Pulmonary lymph node (tissue), 1 donor: ENCODE data around the gene SLC22A2.

DNA sequence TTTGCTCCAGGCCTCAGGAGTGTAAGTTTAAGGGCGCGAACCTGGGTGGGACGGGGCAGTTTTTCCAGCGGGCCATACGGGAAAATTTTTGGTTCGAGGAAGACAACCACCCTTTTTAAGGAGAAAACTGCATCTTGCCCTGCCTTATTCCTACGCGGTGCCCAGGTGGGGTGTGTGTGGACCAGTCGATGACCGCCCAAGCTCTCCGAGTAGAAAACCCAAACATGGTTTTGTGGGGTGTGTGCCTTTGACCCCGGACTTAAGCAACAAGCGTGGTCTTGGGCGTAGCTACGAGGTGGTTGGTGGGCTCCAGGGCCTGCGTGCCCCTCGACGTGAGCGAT, 257 bp upstream of the MRPL18 start:
- PRO-cap: bidirectional peak, plus-strand start outside the sequence, minus-strand start at position 267 of the sequence

DNA sequence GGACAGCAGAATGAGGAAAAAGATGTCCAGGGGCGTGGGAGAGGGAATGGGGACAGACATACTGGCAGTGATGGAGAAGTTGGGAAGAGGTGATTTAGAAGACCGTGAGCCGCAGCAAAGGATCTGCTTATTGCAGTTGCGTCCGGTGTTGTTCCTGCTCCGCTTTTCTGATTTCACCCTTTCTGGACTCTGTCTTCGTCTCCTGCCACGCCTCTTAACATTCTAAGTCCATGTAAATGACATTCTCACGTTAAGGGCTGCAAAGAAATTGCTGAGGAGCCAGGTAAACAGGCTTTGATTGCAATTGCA, 336 bp upstream of the PNLDC1 start:
- PRO-cap: no peak

DNA sequence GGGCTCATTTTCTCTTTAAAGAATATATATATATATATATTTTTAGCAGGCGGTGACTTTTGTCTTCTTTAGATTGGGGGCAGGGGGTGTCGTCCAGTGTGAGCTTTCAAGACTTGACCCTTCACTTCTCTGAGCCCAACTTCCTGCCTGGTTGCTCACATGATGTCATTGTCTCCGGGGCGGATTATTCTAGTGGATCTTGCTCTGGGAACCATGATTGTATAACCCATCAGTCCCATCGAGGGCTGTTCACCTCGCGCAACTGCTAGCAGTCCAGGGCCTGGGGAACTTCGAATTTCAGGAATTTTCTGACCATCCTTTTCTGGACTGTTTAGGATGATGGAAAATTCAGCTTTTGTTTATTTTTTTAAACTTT, 1.0 kb downstream of the IGF2R start:
- PRO-cap: bidirectional peak, plus-strand start at position 192 of the sequence, minus-strand start at position 131 of the sequence

DNA sequence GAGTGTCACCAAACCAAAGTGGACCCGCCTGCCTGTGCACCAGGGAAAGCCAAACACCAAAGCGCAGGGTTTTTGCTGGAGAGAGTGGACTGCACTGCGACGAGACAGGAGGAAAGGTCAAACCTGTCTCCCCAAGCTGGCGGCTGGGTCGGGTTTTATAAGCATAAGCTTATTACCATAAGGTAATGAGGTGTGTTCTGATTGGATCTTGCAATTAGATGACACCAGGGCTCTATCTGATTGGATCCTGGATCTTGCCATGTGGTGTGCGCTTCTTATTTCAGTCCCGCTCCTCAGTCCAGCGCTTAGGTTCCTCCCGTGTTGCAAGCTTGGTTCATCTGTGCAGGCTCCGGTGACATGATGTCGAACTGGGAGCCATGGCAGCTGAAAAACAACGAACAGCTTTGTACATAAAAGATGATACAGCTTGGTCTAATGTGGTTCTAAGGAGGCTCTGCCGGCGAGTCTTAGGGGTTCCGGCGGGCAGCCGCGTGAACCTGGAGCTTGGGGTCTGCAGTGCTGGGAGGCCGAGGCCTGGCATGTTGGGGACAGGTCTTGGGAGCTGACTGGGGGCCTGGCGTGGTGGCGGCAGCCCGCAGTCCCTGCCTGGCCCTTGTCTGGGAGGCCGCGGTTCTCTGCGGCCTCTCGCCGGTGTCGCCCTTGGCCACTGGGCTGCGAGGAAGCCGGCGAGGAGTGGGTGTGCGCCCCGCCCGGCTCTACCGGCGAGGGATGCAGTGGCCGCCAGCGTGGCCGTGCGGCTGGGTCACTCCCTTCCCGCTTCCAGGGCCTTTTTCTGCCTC, 36.1 kb downstream of the IGF2R start:
- PRO-cap: no peak

DNA sequence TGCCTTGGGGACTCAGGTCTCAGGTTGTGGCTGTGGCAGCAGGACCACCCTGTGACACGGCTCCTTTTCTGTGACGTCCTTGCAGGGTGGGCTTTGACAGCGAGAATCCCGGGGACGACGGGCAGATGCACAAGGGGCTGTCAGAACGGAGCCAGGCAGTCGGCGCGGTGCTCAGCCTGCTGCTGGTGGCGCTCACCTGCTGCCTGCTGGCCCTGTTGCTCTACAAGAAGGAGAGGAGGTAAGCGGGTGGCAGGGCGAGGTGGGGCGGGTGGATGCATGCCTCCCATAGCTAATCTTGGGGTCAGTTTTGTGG, 19.2 kb upstream of the SLC22A1 start:
- PRO-cap: no peak

- PRO-cap: no peak
Observed at GRCh38 chr6:160129182-160130063, 7.8 kb downstream of the SLC22A1 start.

DNA sequence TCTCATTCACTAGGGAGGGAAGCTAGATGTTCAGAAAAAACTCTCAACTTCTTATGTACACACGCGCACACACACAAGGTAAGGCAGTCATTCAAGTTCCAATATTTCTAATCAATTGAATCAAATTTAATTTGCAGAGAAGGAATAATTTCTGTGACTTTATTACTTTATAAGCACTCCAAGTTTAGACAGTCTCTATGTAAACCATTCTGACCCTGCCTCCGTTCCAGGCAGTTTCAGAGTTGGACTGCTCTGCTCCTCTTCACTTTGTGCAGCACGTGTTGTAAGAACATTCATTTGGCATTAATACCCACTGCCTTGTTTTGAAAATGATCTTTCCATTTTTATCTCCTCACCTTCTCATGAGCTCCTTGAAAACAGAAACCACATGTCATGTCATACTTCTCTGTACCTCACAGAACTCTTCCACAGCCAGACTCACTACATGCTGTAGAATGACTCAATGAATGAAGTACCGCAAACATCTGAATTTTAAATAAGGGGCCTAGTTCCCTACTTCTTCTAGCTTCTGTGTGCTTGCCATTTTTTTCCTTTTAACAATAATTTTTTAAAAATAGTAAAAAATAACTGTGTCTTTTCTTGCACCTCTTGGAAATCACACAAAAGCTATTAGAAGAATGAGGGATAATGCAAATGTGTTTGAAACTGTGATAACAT, 25.6 kb downstream of the SLC22A1 start:
- PRO-cap: no peak

DNA sequence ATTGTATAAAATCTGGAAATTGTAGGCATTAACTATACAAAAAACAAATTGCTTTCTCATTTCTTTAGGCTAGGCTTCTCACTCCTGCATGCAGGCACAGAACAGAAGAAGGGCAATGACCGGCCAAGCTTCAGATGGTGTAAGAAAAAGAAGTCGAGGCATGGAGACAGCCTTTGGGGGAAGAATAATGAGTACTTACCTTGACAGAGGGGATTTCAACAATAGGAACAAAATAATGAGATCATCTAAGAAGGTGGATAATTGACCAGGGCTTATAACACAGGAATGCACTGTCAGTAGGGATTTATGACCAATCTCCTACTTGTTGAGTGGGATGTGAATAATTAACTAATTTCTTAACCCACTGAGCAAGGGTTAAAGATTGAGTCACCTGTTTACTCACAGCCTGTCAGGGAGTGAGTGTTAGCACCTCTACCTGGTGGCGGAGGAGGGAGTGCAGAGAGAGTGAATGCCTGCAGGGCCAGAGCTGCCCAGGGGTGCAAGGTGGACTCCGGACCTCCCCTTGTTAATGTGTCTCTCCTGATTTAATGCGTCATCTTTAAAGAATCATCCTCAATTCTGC, 4.0 kb downstream of the SLC22A2 start:
- PRO-cap: no peak

GRCh38 chr6:160258707-160259248, at the start of gene SLC22A2:
Gene SLC22A2, minus strand, starts transcription at chr6:160258821.
- PRO-cap: no peak

- PRO-cap: no peak
Observed at GRCh38 chr6:160451690-160452583, 103.8 kb downstream of the SLC22A3 start.

- PRO-cap: no peak
Observed at GRCh38 chr6:160661158-160661667, 2.9 kb downstream of the LPA start.

GRCh38 chr6:160678771-160679546, 14.9 kb upstream of the LPA start:
- PRO-cap: no peak

DNA sequence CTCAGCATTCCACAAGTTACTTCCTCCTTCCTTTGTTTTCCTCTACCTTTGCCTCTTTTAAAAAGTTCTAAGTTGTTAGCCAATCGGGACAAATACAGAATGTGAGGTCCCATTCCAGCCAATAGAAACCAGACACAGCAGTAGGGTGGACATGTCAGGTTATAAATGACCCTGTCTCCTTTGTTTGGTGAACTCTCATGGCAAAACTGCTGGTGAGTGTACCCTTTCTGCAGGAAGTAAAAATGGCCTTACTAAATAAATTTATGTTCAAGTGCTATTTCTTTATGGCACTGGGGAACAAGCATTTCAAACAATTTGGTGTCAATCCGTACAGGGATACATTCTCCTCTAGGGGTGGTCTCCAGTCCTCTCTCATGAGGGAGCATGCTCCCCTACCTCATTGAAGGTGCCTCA, 86.3 kb downstream of the PLG start:
- PRO-cap: no peak

- PRO-cap: unidirectional peak, minus-strand start at chr6:160992410
Observed at GRCh38 chr6:160992144-160992741, 674 bp downstream of the MAP3K4 start.

DNA sequence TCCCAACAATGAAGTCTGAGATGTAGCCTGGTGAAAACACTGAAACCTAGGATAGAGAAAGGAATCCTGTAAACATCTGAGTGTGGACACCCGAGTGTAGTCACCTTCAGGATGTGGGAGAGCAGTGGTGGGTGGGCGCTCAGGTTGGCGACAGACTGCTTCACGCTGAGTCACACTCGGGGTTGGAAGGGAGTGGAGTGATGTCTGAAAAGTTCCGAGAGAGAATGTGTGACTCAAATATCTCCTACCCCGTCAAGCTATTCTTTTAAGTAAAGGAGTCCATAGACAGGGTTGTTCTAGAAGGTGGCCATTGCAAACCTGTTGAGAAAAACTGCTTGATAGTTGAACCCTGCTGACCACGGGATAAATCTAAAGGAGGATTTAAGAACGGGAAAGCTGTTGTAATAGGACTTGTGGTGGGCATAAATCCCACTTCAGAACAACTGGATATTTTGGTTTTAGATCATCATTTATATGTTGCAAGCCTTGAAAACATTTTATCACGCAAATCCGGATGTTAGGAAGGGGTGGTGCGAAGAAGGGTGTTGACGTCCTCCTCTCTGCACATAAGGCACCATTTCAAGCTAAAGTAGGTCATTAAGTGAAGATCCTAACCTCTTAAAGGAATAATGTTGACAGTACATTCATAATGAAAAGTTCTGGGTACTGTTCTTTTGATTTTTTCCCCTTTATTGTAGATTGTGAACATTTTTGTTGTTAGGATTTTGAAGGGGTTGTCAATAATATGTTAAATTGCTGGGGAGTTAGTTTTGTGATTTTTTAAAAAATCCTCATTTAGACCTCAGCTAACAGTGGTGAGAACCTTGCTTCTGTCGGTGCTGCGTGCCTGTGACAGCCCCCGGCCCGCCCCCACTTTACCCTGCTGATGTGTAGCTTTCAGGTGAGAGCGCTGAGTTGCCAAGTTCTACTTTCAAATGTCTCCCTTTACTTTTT, 88.6 kb downstream of the MAP3K4 start:
- PRO-cap: bidirectional peak, plus-strand start at position 592 of the sequence, minus-strand start at position 445 of the sequence

GRCh38 chr6:161106216-161106830, 114.8 kb downstream of the MAP3K4 start:
- PRO-cap: no peak

DNA sequence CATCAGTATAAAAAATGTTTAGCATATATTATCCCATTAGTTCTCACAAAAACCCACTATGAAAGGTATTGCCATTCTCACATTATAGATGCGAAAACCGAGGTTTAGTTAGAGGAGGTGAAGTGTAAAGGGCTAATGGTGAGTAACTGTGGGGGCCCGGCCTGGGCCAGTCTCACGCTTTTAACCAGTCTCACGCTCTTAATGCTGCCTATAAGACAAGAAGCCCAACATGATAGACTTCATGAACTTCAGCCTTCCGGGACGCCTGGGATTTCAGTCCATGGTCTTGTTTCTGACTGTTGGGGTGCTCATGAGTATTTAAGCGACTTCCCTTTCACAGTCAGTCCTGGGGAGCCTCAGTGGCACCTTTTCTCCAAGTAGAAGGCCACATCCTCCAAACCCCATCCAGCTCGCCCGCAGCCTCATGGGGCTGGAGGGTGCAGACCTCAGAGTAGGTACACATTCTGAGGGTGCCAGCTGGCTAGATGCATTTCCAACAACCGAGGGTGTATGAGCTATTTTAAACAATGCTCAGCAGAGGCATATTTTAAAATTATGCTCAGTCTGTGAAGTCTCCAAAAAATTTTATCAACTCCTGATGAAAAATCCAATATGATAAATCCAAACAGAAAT, 31.7 kb downstream of the AGPAT4 start:
- PRO-cap: no peak

GRCh38 chr6:161375523-161376018, 101.7 kb upstream of the AGPAT4 start:
- PRO-cap: no peak

DNA sequence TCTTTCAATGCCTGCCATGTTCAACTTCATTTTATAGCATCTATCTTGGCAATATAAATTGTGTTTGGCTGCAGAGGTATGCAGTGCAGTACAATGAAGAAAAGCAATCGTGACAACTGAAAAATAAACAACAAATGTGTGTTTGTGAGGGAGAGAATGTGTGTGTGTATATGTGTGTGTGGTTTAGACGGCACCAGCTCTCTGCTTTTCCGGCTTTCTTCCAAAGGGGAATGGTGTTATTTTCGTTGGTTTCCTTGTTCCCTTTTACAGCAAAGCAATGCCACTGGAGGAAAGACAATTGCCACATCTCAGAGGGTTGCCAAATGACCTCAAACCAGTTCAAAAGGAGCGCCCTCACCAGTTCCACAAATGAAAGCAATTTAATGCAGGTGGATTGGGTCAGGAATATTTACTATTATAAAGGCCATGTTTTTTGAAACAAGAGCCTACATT, 587.2 kb downstream of the PRKN start:
- PRO-cap: no peak

- PRO-cap: no peak
Observed at GRCh38 chr6:162377705-162378260, 349.8 kb downstream of the PRKN start.